ENCODE measurements around a stretch of chr17.

- PRO-cap: no peak
These were observed 192.8 kb downstream of the MYO1D start for GRCh38 chr17:32684188-32684441.

DNA sequence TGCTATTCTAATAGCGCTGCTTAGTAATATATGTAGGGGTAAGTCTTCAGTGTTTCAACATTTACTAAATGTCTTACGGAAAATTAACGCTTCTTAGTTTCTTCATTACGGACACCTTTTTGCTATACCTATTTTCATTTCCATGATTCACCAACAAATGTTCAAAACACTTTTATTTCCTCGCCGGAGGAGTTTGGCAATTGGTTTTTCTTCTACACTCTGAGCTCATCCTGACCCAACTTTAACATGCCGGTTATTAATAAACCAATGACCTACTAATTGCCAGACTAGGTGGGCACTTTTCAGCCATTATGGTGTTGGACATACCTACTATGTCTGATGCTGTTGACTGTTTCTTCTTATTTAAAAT is 182.9 kb downstream of the MYO1D start:
- PRO-cap: no peak

- PRO-cap: no peak
These were observed 53.9 kb downstream of the MYO1D start for GRCh38 chr17:32822989-32823371.

GRCh38 chr17:32869957-32870476 is 6.9 kb downstream of the MYO1D start:
- PRO-cap: no peak

DNA sequence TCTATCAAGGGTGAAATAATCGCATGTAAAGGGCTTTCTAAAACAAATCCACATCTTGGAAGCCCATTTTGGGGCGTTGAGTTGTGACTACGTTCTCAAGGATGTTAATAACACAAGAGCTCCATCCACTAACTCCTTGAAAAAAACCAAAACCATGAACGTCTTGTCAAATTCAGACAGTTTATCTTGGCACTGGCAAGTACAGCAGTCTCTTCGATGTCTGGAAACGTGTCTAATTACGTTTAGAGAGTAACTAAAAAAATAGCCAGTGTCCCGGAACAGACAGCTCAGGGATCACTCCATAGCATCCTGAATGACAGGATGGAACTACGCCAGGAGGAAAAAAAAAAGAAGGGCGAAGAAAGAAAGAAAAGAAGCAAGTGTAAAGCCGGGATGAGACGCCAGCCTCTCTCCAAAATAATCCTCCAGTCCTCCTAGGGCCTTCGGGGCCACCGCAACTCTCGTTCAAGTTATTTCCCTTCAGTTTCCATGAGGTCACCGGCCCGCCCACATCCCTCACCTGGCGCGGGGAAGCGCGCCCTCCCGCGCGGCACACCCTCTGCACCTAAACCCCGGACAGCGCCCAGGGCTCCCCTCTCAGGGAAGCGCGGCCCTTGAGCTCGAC is 877 bp downstream of the MYO1D start:
- PRO-cap: bidirectional peak, plus-strand start at position 553 of the sequence, minus-strand start at position 463 of the sequence

- PRO-cap: no peak
These were observed 1.3 kb upstream of the MYO1D start for GRCh38 chr17:32878251-32878580.

DNA sequence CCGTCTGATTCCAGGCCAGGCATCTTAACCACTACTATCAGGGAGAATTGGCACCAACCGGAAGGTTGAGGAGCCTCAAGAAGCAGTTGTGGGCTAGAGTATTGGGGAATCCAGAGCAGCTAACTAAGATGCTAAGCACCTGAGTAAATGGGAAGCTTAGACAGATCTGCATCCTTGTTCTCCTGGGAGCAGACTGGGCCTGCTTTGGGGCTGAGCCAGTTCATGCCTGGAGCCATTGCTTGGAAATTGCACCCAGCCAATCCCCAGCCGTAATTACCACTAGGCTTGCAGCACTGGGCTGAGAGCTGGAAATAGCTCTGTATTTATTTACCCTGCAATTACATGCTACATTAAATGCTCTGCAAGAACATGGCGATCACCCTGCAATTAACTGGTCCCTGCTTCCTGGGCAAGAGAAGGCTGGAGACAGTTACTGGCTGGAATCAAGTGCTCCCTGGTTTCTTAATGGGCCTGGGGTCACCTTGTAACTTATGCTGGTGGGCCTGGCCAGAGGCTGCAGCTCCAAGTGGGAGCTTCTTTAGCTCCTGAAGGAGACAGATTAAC is 273.1 kb upstream of the CCL2 start:
- PRO-cap: no peak

- PRO-cap: no peak
These were observed 6.3 kb upstream of the CCL2 start for GRCh38 chr17:34248658-34249232.

DNA sequence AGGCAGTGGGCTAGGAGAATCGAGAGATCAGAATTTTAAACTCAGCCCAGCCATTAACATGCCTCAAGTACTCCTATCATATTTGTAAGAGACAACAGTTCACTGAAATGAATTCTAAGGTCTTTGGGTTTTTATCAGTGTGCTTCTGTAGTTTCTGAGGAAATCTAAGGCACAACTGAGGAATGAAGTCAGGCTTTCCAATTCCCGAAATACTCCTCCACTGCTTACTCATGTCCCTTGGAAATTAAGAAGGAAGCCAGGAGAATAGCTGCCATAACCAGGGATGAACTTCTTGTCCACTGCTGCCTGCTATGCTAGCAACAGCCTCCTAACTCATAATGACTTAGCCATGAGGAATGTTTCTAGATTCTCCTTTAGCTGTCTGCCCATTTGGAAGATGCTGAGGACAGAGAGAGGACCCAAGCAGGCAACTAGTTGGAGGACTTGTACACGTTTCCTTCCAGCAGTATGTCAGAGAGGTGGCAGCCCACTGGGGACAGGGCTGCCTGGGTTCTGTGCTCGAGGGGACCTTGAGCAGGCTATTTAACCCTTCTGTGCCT is 1.0 kb upstream of the CCL2 start:
- PRO-cap: bidirectional peak, plus-strand start at position 390 of the sequence, minus-strand start at position 104 of the sequence; unidirectional peak, plus-strand start at position 390 of the sequence; unidirectional peak, plus-strand start at position 471 of the sequence

GRCh38 chr17:34571724-34572092 is 7.7 kb upstream of the TMEM132E start:
- PRO-cap: no peak

DNA sequence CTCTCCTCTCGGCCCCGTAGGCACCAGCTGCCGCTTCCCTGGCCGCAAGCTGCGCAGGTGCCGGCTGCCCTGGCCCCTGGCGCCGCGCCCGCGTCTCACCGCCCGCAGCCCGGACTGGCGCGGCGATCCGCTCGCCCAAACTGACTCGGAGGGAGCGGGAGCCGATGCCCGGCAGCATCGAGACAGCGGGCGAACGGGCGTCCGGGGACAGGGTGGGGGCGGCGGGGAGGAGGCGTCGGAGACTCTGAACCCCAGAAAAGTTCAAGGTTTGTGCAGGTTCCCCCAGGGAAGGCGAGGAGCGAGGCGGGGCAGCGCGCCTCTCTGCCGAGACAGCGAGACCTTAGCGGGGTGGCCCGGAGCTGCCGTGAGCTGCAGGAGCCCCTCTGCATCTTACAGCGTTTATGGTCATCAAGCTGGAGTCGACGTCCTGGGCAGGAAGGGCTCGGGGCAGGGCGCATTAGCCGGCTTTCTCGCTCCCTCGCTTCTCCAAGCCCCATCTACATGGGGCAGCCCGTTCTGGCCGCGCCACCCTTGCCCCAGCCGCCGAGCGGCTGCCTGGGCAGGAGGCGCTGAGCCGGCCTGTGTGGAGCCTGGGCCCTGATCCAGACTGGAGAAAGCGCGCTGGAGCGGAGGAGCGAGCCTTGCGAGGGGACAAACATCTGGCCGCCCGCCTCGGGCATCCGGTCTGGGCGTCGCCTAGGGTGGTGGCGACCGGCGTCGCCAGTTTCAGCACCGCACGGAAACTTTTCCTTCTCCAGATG is 548 bp downstream of the TMEM132E start:
- PRO-cap: no peak

DNA sequence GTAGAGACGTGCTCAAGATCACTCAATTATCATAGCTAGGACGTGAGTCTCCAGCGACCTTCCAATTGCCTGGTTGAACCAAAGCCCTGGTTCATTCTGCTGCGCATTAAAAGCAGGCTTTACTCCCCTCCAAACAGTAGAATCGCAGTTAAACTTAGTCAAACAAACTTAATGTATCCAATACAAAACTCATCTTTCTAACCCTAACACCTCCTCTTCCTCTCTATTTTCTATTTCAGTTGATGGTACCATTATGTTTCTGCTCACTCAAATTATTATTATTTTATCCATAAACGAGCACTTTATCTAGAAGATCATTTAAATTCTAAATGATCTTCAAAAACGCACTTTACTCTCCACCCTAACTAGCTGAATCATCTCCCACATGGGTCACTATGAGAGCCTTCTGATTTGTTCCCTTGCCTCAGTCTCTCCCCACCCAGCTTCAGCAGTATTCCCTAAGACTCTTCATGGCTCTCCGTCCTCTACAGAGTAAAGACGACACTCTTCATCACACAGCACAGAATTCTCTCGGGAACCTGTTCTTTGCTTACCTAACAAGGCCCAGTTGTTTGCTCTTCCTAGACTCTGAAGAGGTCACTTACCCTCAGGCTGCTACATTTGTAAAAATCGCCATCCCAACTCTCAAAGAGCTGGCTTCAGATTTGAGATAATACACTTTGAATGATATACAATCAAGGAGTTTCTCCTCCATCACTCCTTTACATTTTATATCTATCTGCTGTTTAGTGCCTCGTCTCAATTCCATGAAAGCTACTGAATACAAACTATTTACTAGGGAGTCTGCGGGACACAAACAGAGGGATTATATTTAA is 729 bp upstream of the LIG3 start:
- PRO-cap: no peak

- PRO-cap: no peak
These were observed 18.1 kb downstream of the LIG3 start for GRCh38 chr17:34998086-34999113.

DNA sequence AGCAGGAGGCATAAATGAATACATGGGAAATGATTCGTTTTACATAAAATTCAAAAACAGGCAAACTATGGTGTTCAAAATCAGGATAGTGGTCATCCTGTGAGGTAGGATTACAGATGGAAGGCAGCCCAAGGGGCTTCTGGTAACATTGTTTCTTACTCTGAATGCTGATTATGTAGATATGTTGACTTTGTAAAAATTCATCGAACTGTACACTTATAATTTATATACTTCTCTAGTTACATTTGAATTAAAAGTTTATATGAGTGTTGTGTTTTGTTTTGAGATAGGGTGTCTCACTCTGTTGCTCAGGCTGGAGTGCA is 24.9 kb downstream of the RFFL start:
- PRO-cap: no peak

DNA sequence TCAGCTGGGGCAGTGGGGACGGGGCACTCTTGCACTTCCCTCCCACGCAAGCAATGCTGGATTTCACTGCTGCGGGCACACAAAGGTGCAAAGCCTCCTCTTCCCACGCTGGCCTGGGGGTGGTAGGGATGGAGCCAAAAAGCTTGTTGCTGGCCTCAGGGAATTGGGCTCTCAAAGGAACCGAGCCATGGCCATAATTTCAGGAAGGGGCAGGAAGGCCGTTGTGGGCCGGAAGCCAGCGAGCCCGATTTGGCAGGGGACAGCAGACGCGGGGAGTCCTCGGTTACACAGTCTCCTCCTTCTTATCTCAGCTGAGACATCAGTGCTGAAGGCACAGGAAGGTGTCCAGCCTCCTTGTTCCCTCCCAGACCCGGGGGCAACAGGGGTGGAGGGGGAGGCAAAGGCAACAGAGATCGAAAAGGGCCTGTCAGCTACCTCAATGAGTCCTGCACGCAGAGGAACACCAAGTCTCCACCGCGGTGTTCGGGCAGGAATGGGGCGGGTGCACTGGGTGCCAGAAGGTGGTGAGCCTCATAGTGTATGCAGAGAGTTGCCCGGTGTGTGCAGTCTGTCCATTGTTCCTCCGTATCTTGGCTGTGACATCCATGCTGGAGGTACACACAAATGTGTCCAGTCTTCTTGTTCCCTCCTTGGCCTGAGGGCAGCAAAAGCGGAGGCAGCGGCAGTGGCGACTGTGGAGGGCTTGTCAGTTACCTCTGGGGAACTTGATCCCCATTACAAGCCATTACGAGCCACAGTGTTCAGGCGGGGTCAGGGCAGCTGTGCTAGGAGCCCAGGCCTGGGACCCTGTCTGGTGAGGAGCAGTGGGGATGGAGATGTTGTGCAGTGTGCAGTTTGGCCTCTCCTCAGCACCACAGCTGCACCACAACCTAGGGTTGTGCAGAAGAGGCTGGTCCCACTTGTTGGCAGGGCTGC is 59.3 kb downstream of the SLFN11 start:
- PRO-cap: no peak

DNA sequence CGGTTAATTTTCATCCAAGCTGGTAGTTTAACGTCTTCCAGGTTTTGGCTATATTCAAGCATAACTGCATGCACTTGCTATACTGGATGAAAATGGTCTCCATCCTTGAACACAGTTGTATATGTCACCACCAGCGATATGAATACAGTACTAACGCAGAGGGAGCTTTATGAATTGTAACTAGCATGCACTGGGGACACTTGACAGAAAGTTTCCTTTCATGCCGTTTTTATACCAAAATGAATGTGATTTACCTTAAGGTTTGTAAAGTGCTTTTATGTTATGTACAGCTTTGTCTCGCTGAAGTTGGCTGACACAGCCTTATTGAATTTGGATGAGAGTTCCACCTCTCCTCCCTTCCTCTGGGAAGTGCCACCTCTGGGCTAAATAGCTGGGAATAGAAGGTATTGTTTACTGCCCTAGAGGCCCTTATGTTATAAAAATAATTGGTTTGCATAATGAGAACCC is 798 bp upstream of the PEX12 start:
- PRO-cap: no peak

GRCh38 chr17:35596020-35596335 is 8.9 kb downstream of the AP2B1 start:
- PRO-cap: no peak

DNA sequence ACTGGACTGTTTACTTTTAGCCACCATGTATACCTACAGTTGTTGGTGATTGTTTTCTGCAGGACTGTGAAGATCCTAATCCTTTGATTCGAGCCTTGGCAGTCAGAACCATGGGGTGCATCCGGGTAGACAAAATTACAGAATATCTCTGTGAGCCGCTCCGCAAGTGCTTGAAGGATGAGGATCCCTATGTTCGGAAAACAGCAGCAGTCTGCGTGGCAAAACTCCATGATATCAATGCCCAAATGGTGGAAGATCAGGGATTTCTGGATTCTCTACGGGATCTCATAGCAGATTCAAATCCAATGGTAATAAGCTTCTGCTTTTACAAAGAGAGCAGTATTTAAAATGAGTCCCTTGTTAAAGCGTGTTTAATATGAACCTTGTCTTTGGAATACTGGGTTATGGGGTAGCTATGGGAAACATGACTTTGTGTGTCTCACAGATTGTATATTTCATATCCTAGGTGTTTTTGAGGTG is 21.0 kb downstream of the AP2B1 start:
- PRO-cap: no peak

DNA sequence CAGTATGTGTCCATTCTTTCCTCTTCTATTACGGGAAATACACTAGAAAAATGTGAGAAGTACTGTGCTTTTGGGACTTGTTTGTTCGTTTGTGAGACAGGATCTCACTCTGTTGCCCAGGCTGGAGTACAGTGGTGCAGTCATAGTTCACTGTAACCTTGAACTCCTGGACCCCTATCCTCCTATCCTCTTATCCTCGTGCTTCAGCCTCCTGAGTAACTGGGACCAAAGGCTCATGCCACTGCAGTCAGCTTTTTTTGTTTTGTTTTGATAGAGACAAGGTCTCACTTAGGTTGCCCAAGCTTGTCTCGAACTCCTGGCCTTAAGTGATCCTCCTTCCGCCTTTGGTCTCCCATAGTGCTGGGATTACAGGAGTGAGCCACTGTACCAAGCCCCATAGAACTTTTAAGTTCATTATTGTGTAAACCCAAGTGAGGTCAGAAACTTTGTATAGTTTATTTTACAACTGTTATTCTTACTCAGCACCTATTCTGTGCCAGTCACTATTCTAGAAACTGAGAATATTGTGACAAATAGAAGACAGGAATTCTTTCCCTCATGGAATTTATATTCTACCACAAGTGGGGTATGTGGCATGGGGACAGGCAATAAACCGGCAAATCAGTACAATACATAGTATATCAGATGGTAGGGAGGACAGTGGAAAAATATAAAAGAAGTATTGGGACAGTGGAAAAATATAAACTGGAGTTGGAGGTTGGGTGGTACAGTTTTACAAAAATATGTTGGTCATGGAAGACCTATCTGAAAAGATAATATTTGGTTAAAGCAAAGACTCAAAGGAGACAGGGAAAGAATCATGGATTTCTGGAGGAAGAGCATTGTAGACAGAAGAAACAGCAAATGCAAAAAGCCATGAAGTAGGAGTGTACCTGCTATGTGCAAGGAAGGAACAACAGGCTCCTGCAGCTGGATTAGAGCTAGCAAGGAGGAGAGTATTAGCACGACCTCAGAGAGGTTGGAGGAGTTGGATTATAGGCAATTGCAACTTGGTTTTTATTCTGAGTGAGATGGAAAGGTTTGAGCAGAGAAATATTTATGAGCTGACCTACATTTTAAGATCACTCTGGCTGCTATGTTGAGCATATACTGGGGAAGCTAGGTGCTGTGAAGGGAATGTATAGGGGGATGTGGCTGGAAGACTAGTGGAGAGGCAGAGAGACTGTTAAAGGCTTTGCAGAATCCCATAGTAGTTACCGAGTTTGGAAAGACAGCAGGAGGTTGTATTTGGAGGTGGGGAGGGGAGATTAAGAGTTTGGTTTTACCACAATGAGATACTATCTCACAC is 29.5 kb upstream of the RASL10B start:
- PRO-cap: no peak

GRCh38 chr17:35775529-35775881 is 14.8 kb downstream of the C17orf50 start:
- PRO-cap: no peak